AG09319 (cell line): ENCODE measurements around a stretch of chr5.

- RRBS: no CpG with 5 or more reads among the region's 4 CpGs
Observed at GRCh38 chr5:173333936-173334565, 5.8 kb upstream of the STC2 start.

GRCh38 chr5:173643917-173644426 is 27.5 kb upstream of the BOD1 start:
- RRBS: no CpG with 5 or more reads among the region's 3 CpGs

DNA sequence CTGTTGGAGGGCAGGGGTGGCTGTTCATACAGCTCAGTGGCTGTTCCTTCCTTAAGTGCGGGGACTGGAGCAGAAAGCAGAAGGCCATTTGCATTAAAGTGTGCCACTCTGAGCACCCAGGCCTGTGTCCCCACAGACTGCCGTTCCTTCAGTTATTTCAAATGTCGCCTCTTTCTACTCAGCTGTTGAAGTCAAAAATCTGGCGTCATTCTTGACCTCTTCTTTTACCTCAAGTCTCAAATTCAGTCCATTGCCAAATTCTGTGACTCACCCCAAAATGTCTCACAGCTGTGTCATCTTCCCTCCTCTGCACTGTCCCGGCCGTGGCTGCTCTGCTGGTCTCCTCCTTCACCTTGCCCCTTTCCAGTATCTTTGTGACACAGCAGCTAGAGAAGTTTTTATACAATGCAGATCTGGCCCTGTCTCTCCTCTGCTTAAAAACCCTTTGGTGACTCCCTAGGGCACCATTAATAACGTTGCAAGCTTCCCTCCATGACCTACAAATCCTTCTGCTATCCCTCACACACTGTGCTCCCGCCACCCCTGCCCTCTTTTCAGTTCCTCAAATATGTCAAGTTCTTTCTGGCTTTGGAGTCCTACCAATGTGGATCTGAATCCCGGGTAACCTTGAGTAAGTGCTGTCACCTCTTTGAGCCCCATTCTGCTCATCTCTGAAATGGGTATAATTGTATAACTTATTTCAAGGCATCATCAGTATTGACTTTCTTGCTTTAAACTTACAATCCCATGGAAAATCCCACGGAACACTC is 98.3 kb upstream of the BOD1 start:
- RRBS: no CpG with 5 or more reads among the region's 10 CpGs

DNA sequence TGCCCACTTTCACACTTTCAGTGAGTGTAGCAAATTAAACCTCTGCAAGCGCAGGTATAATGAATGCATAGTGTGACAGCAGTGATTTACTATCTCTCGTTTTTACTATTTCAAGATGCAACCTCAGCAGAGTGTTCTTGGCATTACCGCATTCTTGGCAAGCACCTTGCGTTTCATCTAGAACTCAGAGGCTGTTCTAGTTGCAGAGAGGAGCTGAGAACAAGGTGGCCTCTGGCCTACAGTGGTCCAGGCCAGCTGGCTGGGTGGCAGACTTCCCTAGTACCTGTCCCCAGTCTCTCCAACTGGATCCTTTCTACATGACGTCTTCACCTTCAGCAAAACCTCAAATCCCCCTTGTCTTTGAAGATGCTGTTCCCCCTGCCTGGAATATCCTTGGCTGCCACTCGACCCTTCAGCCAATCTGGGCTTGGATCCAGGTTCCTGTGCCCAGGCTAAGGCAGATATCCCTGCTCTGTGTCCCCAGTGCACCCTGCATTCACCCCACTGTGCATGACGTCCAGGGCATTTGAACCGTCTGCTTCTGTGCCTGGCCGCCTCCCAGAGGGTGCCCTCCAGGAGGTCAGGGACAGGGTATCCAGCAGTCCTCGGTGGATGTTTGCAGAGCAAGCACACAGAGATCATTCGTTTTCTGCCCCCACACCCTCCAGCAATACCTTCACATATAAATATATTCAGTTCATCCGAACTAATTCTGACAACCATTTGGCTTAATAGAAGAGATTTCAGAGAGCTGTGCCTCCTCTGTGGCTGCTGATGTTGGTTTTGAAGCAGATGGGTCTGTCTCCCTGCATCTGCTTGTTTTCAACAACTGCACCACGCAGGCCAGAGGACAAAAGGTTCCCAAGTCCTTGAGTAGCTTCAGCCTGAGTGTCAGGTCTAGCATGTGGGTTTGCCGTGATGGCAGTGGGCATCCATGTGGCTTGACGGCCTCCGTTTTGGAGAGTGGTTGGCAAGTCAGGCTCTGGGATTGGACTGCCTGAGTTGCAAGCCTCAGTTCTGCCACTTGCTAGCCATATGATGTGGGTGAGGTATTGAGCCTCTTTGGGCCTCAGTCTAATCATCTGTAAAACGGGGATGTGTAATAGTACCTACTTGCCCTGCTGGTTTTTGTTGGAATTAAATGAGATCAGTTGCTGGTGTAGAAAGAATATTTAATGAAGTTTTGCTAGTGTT is 120.2 kb upstream of the CPEB4 start:
- RRBS: no CpG with 5 or more reads among the region's 17 CpGs

GRCh38 chr5:173855440-173856110 is 32.6 kb upstream of the CPEB4 start:
- RRBS: no CpG with 5 or more reads among the region's 10 CpGs

DNA sequence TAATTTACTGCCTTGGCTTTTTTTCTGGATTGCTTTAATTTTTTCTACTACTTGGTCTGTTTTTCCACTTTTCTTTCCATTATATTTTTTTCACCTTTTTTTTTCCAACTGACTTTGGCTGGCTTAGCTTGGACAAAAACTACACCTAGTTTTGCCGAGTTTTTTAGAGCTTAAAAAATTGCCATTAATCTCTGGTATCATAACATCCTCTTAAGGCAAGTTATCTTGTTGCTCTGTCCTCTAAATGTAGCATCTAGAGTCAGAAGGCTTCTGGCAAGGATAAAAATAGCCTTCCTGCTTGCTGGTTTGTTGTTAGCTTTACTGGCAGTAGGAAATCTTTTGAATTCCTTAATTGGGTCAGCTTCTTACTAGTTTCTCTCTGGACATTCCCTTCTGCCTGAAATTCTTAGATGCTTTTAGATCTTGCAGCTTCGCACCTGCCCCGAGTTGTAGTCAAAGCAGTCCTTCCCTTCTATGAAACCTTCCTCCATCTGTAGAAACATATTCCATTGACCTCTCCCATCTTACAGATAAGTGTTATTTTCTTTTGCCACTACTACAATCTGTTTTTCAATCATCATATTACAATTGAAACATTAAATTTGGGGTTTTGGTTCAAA is 35.6 kb downstream of the CPEB4 start:
- RRBS: no CpG with 5 or more reads among the region's 3 CpGs

GRCh38 chr5:173973593-173974112 is 15.3 kb upstream of the C5orf47 start:
- RRBS: no CpG with 5 or more reads among the region's 17 CpGs

GRCh38 chr5:174273275-174273736 is 227.8 kb downstream of the NSG2 start:
- RRBS: no CpG with 5 or more reads among the region's 4 CpGs

GRCh38 chr5:174338153-174338619 is 292.7 kb downstream of the NSG2 start:
- RRBS: no CpG with 5 or more reads among the region's 10 CpGs

DNA sequence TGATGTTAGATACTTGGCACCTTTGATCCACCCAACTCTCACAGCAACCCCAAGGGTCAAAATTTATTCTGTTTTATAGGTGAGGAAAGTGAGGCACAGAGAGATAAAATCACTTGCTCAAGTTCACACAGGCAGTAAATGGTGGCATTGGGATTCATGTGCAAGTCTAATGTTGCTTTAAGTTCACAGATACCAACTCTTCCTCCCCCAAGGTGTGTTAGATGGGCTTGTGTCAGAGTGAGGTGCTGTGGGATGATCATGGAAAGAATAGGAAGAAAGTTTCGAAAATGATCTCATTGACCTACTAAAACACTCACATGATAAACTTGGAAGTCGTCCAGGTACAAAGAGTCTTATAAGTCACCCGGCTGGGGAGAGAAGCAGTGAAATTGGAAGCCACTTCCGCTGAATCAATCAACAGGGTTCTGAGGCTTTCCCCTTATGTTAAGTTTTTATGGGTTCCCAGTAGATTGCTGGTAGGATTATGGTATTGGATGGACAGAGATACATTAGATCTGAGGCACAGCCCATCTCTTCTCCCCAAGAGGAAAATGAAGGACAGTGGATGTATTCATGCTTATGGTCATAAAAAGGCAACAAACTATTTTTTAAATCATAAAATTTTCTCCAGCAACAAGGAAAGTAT is 218.8 kb upstream of the MSX2 start:
- RRBS: no CpG with 5 or more reads among the region's 4 CpGs

DNA sequence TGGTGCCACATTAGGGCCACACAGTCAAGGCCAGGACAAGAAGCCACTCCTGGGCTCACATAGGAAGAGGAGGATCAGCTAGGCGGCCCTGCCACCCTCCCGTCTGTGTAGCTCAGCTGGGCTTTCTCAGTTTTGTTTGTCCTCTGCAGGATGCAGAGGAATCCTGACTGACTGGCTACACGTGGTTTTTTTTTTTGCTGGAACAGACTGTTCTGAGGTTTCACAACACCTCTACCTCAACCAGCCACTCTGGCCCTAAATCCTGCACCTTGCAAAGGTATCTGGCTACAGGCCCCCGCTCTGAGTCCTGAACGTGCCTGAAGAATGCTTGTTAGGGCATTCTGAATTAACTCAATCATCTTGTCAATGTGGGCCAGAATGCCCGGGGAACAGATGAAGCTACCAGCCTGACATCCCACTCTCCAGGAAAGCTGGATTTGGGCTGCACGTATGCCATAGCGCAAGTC is 88.2 kb upstream of the MSX2 start:
- RRBS: no CpG with 5 or more reads among the region's 8 CpGs

- RRBS: no CpG with 5 or more reads among the region's 21 CpGs
Observed at GRCh38 chr5:175059828-175060454, 335.6 kb downstream of the MSX2 start.

- RRBS: no CpG with 5 or more reads among the region's 5 CpGs
Observed at GRCh38 chr5:175378487-175378956, 65.5 kb downstream of the DRD1 start.

DNA sequence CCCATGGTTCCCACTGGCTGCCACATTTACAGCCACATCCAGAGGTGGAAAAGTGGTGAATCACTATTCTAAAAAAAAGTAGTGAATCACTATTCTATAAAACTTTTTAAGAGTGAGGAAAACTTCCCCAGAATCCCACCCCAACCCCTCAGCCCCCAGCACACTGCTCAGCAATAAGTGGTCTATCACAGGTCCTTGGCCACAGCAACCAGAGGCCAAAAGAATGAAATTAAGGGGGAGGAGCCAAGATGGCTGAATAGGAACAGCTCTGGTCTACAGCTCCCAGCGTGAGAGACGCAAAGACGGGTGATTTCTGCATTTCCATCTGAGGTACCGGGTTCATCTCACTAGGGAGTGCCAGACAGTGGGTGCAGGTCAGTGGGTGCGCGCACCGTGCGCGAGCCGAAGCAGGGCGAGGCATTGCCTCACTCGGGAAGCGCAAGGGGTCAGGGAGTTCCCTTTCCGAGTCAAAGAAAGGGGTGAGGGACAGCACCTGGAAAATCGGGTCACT is 46.4 kb downstream of the DRD1 start:
- RRBS: no CpG with 5 or more reads among the region's 15 CpGs

DNA sequence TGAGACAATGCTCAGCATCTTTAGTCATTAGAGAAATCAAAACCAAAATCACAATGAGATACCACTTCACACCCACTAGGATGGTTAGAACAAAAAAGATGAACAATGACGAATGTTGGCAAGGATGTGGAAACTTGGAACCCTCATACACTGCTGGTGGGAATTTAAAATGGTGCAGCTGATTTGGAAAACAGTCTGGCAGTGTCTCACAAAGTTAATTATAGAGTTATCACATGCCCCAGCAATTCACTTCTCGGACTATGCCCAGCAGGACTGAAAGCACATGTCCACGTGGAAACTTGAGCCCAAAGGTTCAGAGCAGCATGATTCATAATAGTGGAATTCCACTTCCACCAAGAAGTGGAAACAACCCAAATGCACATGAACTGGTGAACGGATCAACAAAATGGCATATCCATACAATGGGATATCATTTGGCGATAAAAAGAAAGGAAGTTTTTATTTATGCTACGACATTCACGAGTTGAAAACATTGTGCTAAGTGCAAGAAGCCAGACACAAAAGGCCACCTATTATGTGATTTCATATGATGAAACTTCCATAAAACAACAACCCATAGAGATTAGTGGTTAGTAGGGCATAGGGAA is 84.9 kb upstream of the HRH2 start:
- RRBS: no CpG with 5 or more reads among the region's 7 CpGs

- RRBS: no CpG with 5 or more reads among the region's 4 CpGs
Observed at GRCh38 chr5:175603992-175604508, 53.8 kb upstream of the HRH2 start.

GRCh38 chr5:175680419-175680836 is 22.6 kb downstream of the HRH2 start:
- RRBS: no CpG with 5 or more reads among the region's 7 CpGs

GRCh38 chr5:175895442-175896160 is 24.2 kb downstream of the CPLX2 start:
- RRBS: no CpG with 5 or more reads among the region's 16 CpGs

- RRBS: no CpG with 5 or more reads among the region's 20 CpGs
Observed at GRCh38 chr5:176153380-176154271, 84.6 kb upstream of the SIMC1 start.

- RRBS: no CpG with 5 or more reads among the region's 6 CpGs
Observed at GRCh38 chr5:176184962-176185369, 53.3 kb upstream of the SIMC1 start.